ENCODE data around the genes ZNF142, CDK5R2, CNPPD1 and ATG9A.

GRCh38 chr2:218389030-218390264 lies 7.4 kb downstream of the SLC11A1 start:
- RRBS: no CpG with 5 or more reads among the region's 20 CpGs

- RRBS: 1% methylated on average over 25 of the region's 54 CpGs
Observed at GRCh38 chr2:218659076-218659833, at the start of gene ZNF142. Gene ZNF142 (minus strand): TSS chr2:218659623.

DNA sequence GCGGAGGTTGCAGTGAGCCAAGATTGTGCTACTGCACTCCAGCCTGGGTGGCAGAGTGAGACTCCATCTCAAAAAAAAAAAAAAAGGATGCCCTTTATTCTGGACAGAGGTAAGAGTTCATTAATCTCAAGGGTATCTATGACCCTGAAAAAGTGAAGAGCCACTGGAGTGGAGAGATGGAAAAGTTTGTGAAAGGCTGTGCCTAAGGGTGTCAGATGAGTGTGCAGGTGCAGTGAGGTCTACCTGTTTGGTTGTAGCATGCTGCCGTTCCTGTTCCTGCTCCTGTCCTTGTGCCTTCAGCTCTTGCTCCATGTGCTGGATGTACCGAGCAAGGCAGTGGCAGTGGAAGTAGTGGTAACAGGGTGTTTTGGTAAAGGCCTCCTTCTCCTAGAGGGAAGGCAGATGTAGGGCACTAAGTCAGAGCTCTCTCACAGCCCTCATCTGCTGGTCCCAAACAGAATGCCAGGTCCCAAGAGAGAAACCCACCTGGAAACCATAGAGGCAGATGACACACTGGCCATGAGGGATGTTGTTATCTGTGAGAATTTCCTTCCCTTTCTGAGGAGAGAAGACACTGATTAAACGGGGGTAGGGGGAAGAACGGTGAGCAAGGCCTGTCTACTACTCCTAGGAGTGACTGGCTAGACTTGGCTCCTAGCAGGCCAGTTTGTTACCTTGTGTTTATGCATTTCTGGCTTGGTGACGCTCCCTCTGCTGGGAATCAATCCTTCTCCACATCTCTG lies 6.0 kb downstream of the RNF25 start:
- RRBS: no CpG with 5 or more reads among the region's 6 CpGs

DNA sequence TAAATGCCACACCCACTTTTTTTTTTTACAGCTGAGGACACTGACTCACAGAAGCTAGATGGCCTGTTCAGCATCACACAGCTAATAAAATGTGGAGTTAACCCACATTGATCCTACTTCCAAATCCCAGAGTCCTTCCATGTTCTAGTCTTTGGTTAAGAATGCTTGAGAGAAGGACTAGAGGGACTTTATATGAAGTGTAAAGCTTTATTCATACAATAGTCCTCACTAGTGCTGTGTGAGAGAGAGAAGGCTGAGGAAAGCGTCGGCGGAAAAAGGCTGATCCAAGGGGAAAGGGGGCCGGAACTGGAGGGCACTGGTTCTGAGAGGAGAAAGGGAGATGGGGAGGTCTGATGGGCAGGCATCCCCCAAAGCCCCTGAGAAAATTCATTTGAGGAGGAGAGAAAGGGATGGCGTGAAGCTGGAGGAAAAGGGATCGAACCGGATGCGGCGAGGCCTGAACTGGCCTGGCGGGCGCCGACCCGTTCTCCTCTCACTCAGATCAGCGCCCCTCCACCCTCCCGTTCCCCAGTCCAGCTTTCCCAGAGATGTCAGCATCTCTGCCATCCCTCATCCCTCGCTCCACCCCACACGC lies 454 bp downstream of the RNF25 start:
- RRBS: no CpG with 5 or more reads among the region's 17 CpGs

GRCh38 chr2:218832223-218833281 lies 27.1 kb upstream of the WNT6 start:
- RRBS: no CpG with 5 or more reads among the region's 7 CpGs

DNA sequence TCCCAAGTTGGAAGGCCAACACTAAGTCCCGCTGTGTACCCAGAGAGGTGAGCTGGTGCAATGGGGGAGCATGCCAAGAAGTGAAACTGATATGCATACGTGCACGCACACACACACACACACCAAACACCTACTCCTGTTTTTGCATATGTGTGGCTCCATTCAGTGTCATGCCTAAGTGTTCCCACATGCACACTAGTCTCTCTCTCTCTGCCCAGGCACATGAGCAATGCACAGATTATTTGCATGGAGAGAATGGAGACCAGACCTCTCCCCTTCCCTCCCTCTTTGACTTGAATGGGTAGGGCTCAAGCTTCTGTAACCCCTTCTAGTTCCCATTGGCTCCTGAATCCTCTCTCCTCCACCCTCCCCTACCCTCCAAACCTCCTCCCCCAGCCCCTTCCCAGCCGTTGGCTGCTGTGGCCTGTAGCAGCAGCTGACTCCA lies 5.5 kb downstream of the WNT10A start:
- RRBS: no CpG with 5 or more reads among the region's 4 CpGs

GRCh38 chr2:218896818-218897820 lies 16.5 kb downstream of the WNT10A start:
- RRBS: 6% methylated on average over 10 of the region's 51 CpGs

DNA sequence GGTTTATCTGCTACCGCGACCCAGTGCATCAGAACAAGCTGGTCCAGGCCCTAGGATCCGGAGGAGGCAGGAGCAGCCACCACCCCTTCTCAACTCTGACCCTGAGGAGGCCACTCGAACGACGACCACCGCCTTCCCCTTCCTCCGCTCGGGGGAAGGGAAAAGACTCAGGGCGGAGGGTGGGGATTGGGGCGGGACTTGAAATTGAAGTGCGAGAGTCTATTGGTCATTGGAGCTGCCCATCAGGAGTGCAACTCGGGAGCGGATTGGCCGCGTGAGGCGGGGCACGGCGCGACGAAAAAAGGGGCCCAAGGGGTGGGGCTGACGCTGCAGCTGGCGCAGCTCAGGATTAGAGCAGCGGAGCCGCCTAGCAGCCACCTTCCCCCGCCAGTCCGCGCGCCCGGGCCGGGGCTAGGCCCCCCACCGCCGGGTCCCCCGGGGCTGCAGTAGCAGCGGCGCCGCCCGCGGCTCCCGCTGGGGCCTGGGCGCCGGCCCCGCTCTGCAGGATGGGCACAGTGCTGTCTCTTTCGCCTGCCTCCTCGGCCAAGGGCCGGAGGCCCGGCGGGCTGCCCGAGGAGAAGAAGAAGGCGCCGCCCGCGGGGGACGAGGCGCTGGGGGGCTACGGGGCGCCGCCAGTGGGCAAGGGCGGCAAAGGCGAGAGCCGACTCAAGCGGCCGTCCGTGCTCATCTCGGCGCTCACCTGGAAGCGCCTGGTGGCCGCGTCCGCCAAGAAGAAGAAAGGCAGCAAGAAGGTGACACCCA lies at the start of gene CDK5R2:
Gene CDK5R2, plus strand, starts transcription at position 352 of the 762 bp plus-strand sequence.
- RRBS: 2% methylated on average over 13 of the region's 70 CpGs

DNA sequence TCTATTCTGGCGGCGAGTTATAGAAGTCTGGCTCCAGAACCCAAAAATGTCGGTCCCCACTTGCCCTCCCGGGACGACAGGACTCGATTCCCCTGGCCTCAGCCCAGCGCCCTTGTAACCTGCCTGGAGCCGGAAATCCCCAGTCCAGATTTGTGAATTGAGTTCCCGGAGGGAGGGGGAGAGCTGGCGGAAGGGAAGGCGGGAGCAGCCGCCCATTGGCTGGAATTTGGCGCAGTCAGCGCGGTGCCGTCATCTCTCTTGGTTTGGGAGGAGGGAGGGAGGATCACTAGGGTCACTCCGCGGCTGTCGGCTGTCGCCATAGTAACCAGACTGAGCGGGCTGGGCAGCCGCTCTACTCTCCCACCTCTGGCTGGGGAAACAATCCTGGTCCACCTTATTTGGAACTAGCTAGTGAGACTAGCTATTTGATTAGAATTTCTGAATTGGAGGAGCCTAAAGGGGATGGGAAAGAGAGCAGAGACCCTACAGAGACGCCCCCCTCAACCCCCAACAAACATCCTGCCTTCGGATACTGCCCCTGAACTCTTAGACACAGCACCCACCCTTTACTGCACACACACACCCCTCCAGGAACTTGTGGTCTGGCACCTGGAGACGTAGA lies 3.8 kb downstream of the CDK5R2 start:
- RRBS: 2% methylated on average over 6 of the region's 25 CpGs

GRCh38 chr2:219109186-219109962 lies 48.7 kb upstream of the IHH start:
- RRBS: no CpG with 5 or more reads among the region's 6 CpGs

GRCh38 chr2:219112944-219113578 lies 47.6 kb downstream of the NHEJ1 start:
- RRBS: no CpG with 5 or more reads among the region's 6 CpGs

GRCh38 chr2:219176543-219177547 lies at the start of gene CNPPD1:
Gene CNPPD1 (minus strand): TSS chr2:219176925.
- RRBS: 2% methylated on average over 49 of the region's 95 CpGs

- RRBS: no CpG with 5 or more reads among the region's 5 CpGs
Observed at GRCh38 chr2:219183043-219183709, 5.1 kb downstream of the RETREG2 start.

GRCh38 chr2:219228896-219229696 lies at the start of gene ATG9A:
Gene ATG9A (minus strand): TSS chr2:219229636.
- RRBS: under 1% methylated on average over 50 of the region's 69 CpGs

DNA sequence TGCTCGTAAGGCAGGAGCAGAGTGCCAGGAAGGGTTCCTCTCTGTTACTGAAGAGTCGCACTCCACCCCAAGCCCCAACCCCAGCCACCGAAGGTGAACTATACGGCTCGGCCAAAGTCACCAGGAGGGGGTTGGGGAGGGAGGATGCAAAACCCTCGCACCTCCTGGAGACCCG lies 250 bp downstream of the TUBA4A start:
- RRBS: no CpG with 5 or more reads among the region's 7 CpGs

DNA sequence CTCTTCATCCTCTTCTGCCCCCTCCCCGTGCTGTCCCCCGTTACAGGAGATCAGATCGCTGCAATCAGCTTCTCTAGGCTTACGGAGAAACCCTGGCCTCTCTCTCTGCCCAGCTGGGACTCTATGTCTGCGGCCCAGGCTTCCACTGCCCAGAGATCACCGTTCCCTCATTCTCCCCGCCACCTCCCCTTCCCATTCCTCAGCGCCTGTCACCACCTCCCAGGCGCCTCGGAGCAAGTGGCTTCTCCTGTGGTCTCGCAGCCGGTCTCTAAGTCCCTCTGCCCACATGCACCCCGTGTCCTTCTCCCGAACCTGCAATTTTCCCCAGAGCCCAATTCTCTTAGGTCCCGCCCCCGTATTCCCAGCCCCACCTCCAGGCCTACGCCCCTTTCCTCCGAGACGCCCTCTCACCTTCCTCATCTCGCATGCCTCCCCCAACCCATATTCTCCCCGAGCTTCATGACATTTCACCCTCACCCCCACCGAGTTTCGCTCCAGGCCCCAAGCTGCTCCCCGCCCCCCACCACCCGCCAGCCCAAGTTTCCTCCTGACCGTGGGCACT lies 454 bp downstream of the PTPRN start:
- RRBS: no CpG with 5 or more reads among the region's 26 CpGs

DNA sequence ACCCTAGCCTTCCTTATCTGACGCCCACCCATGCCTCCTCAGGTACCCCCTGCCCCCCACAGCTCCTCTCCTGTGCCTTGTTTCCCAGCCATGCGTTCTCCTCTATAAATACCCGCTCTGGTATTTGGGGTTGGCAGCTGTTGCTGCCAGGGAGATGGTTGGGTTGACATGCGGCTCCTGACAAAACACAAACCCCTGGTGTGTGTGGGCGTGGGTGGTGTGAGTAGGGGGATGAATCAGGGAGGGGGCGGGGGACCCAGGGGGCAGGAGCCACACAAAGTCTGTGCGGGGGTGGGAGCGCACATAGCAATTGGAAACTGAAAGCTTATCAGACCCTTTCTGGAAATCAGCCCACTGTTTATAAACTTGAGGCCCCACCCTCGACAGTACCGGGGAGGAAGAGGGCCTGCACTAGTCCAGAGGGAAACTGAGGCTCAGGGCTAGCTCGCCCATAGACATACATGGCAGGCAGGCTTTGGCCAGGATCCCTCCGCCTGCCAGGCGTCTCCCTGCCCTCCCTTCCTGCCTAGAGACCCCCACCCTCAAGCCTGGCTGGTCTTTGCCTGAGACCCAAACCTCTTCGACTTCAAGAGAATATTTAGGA lies 725 bp upstream of the DES start:
- RRBS: no CpG with 5 or more reads among the region's 14 CpGs

DNA sequence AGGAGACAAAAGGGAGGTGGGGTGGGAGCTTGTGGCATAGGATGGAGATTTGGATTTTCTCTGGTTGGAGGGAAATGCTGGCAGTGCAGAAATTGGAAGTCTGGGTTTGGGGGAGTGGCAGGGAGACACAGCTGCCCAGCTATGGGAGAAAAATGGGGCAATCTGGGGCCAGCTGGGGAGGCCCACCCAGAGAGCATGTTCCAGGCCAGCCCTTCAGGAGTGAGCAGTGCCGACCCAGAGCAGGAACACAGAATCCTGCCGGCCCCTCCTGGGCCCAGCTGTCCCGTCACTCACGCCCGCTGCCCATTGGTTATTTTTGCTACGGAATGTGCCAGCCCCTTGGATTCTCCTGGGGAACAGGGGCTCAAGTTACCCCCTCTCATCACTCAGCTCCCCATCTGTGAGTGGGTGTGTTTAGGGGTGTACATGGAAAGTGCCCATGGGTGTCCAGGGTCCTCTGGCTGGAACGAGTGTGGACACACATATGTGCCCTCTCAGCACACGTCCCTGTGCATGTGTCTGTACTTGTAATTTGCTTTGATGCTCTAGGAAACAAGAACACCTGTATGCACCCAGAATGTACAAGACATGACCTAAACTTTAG lies 4.9 kb downstream of the SPEG start:
- RRBS: no CpG with 5 or more reads among the region's 8 CpGs

GRCh38 chr2:219444314-219445267 lies 9.9 kb downstream of the SPEG start:
- RRBS: no CpG with 5 or more reads among the region's 35 CpGs

- RRBS: no CpG with 5 or more reads among the region's 13 CpGs
Observed at GRCh38 chr2:219447091-219447915, 12.7 kb downstream of the SPEG start.